ENCODE measurements around a stretch of chr6.

- PRO-cap, result no peak
Measured at GRCh38 chr6:127119542-127120204, 1.2 kb downstream of the RSPO3 start.

DNA sequence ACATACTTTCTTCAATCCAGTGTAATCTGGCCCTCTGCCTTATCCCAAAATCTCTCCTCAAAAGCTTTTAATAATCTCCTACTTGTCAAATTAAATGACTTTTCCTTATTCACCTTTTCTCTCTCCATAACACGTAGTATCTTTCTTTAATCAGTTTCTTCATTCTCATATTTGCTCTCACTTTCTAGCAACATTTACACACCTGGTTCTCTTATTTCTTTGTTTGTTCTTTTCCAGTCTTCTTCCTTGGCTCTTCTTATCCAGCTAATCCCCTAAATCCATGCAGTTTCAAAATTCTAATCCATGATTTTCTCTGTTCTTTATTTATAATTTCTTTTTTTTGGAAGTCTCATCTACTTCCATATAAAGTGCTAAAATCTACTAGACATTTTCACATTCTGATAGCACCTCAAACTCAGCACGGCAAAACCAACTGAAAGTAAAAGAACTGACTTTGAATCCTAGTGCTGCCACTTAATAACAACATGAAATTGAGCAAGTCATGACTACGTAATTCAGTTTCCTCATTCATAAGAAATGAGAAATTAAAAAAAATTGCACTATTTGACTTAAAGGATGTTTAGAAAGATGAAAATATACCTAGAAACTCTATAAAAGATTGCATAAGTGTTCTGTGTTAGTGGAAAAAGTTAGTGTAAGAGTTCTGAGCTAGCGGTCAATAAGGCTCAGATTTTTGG, 26.3 kb downstream of the ECHDC1 start:
- PRO-cap, result no peak

DNA sequence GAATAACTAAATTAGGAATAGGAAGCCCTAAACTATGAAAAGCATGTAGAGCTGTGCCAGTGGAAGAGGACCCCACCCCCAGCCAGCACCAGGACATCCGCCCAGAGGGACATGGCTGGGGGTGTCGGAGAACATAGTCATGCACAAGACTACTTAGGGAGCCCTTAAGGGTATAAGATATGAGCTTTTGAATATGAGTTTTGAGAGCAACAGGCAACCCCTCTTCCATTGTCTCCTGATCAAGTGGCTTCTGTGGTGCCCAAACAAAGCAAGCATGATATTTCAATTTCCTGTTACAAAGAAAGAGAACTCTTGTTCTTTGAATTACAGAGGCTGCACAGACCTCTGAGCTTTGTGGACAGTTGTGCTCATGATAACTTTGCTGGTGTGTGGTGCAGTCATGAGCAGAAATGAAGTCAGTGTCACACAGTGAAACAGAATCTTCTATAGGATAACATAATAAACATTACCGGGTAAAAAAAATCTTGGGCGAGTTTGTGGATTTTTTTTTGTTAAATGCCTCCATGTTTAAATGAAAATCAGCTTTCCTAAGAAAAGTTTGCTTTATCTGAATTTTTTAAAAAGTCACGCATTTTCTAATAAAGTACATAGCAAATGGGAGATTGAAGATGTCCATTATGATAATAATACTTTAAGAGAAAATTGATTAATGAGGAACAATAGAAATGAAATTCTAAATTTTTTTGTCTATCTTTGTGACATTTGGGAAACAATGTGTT, 66.9 kb upstream of the THEMIS start:
- PRO-cap, result no peak

- PRO-cap, result no peak
Measured at GRCh38 chr6:128241107-128241501, 279.3 kb downstream of the PTPRK start.

GRCh38 chr6:128287922-128288374, 232.5 kb downstream of the PTPRK start:
- PRO-cap, result no peak

DNA sequence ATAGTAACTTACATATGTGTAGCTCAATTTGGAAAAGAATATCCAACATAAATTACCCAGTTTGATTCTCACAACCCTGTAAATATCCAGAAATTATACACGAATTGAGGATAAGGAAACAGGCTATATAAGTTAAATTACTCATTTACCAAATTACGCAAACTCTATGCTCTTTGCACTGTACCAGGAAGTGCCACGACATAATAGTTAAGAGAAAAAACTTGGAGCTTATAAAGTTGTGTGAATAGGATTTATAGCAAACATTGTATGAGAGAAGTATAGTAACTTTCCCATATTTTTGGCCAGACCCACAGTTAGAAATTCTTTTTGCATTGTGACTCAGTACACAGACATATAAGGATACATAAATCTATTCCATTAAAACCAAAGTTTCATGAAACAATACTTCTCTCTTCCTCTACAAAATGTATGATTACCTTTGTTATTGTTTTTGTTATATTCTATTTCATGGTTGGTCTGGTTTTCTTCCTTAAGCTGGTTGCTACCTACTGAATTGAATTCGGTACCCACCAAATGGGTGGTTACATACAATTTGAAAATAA, 20.9 kb downstream of the PTPRK start:
- PRO-cap, result no peak

DNA sequence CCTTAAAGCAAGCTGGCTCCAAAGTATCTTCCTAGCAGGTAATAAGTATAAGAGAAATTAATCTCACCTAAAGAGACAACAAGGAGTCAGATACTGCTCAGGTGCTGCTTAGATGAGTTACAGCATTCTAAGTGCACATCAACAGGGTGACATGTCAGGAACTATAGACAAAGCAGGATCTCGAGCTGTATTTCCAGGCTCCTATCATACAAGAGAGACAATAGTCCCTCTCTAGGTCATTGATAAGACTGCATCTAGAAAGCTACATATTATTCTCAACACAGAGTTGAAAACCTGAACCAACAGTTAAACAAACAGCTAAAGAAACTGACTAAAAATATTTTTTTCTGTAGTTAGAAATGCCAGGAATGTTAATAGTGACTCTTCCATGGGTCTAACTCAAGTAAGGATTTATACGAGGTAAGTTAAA, 3.9 kb downstream of the PTPRK start:
- PRO-cap, result no peak

DNA sequence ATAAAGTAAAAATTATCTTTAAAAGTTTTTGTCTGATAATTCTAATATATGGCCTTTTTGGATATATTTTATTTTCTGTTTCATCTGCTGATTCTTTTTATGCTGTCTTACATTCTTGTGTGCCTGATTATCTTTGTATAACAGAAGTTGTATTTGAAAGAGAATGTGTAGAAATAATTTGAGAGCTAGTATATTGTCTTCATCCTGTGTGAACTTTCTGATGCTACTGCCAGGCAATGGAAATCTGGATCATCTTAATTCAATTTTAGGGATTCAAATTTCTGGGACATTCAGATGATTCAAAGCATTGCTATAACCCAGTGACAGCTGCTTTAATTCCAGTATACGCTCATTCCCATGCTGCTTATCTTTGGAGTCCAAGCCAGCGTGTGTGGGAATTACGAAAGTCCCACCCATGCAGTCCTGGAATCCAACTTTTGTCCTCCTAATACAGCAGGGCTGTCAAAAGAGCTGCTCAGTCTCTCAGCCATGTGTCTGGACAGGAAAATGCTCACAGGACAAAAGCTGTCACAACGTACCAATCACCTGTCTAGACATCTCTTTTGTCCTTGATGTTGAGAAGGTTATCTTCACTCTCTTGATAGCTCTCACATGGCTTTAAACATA, 219.7 kb downstream of the LAMA2 start:
- PRO-cap, result no peak

- PRO-cap, result no peak
Measured at GRCh38 chr6:129135358-129135800, 252.4 kb downstream of the LAMA2 start.

DNA sequence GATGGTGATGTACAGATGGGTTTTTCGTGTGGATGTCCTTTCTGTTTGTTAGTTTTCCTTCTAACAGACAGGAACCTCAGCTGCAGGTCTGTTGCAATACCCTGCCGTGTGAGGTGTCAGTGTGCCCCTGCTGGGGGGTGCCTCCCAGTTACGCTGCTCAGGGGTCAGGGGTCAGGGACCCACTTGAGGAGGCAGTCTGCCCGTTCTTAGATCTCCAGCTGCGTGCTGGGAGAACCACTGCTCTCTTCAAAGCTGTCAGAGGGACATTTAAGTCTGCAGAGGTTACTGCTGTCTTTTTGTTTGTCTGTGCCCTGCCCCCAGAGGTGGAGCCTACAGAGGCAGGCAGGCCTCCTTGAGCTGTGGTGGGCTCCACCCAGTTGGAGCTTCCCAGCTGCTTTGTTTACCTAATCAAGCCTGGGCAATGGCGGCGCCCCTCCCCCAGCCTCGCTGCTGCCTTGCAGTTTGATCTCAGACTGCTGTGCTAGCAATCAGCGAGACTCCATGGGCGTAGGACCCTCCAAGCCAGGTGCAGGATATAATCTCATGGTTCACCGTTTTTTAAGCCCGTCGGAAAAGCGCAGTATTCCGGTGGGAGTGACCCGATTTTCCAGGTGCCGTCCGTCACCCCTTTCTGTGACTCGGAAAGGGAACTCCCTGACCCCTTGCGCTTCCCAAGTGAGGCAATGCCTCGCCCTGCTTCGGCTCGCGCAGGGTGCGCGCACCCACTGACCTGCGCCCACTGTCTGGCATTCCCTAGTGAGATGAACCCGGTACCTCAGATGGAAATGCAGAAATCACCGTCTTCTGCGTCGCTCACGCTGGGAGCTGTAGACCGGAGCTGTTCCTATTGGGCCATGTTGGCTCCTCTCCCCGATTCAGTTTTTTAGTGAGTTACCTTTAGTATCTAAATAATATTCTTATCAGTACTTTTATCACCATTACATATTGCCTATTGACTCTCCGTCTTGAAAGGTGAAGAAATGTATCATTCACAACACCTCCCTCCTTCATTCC, 289.7 kb downstream of the LAMA2 start:
- PRO-cap, result no peak

GRCh38 chr6:129679831-129680469, 30.0 kb downstream of the ARHGAP18 start:
- PRO-cap, result no peak

GRCh38 chr6:129692182-129692907, 17.6 kb downstream of the ARHGAP18 start:
- PRO-cap, result no peak

- PRO-cap, result no peak
Measured at GRCh38 chr6:129709243-129709514, 798 bp downstream of the ARHGAP18 start.

DNA sequence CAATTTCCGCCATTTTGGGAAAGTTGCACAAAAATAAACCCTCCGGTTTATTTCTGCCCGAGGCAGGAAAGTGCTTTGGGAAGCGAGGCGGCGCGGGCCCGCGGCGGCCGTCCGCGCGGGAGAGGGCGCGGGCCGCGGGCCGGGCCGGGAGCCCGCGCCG, 1.2 kb downstream of the L3MBTL3 start:
- PRO-cap, result no peak

- PRO-cap, result no peak
Measured at GRCh38 chr6:130132058-130132340, 90.8 kb downstream of the SAMD3 start.

DNA sequence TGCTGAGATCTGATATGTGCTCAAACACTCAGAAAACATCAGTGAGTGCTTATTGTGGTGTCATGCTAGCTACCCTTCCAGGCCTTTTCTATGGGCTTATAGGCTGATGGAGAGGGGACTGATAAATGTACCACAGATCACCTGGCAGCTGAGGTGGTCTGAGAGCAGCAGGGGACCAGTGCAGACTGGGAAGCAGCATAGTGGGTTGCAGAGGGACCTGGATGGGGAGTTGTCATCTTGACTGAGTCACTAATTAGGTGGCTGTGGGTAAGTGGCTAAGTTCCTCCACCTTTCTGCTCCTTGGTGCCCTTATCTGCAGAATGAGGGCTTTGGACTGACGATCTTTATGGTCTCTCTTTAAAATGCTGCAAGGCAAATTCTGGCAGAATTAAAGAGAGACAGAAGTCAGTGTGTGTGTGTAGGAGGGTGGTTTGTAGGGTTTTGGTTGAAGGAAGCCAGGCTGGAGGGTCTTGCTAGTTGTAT, 2.8 kb downstream of the TMEM200A start:
- PRO-cap, result no peak

DNA sequence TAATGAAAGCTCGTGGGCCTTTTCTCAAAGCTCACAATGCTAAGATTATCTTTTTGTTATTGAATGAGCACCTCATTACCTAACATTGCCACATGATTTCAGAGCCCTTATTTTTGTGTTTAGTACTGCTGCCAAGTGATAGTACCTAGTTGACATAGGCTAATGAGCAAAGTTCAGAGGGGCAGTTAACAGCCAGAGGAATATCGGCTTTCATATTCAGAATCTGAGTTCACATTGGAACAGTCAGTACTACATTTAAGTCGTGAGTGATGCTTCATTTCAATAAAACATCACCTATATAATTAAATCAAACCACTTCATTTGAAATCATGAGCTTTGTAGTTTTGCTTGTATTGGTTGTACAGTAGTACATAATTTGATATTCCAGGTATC, 11.8 kb upstream of the SMLR1 start:
- PRO-cap, result no peak

DNA sequence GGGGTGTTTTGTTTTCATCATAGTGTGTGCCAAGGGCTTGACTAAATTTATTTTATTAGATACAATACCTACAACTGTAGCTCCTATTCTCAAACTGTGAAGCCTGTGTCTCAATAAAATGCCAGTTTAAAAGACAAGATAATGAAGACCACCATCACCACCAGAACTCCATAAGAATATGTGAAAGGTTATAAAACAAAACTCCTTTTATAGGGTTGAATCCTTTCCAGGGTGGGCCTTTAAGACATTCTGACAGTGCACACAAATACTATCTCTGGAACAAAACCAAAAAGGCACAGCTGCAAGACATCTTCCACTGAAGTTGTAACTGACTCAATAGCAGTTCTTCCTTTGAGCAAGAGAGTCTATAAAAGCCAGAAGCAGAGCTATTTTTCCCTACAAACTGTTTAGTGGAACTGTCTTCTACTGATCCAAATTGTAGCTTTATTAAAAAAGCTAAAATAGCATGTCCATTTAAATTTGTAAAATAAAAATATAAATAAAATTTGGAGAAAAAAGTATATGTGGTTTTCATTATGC, 81.7 kb downstream of the EPB41L2 start:
- PRO-cap, result no peak

GRCh38 chr6:130993420-130993977, 69.5 kb downstream of the EPB41L2 start:
- PRO-cap, result no peak

- PRO-cap, result no peak
Measured at GRCh38 chr6:131024689-131025414, 38.2 kb downstream of the EPB41L2 start.

Data from left lobe of liver (tissue), 1 donor.